H9 (cell line): ENCODE data around the gene MPC1.

DNA sequence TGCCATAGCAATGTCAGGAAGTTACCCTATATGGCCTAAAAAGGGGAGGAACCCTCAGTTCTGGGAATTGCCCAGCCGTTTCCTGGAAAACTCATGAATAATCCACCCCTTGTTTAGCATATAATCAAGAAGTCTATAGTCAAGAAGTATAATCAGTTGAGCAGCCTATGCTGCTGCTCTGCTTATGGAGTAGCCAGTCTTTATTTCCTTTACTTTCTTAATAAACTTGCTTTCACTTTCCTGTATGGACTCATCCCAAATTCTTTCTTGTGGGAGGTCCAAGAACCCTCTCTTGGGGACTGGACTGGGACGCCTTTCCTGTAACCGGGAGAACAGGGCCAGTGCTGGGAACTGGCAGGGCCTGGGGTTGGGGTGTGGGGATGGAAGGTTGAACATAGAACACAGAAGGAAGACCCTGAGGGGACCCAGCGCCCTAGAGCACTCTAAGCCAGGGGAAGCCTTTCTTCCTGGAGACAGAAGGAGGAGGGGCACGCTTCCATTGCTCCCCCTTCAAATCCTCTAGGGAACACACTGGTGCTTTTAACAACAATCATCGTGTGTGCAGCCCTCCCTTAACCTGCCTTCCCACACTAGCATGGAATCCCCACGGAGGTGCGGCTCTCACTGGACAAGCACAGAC, 526.8 kb downstream of the QKI start:
- PRO-cap, result no peak

DNA sequence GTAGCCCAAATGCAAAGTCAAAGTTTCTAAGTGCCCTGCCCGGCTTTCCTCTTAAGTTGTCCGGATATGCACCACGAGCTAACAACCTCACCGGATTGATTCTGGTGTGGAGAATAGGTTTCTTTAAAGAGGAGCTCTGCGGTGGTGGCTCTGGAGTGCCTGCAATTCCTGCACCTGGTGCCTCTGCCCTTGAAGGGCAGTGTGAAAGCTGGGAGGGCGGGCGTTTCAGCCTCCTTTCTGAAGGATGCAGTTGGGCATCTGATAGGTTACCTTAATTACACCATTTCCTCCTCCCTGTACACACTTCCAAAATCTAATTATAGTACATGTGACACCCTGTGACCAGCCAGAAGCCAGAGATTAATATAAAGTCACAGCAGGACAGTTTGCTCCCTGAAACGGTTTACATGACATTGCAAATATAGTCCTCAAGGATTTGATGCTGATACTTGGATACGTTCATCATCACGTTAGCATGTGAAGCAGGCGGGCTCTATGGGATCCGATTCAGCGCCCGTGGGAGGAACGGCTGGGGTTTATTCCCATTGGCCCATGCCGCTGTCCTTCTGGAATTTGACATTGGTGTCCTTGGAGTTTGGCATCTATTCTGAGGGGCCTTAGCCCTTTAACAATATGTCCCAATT, 548.1 kb downstream of the QKI start:
- PRO-cap, result no peak

GRCh38 chr6:163985779-163986183, 571.3 kb downstream of the QKI start:
- PRO-cap, result no peak

DNA sequence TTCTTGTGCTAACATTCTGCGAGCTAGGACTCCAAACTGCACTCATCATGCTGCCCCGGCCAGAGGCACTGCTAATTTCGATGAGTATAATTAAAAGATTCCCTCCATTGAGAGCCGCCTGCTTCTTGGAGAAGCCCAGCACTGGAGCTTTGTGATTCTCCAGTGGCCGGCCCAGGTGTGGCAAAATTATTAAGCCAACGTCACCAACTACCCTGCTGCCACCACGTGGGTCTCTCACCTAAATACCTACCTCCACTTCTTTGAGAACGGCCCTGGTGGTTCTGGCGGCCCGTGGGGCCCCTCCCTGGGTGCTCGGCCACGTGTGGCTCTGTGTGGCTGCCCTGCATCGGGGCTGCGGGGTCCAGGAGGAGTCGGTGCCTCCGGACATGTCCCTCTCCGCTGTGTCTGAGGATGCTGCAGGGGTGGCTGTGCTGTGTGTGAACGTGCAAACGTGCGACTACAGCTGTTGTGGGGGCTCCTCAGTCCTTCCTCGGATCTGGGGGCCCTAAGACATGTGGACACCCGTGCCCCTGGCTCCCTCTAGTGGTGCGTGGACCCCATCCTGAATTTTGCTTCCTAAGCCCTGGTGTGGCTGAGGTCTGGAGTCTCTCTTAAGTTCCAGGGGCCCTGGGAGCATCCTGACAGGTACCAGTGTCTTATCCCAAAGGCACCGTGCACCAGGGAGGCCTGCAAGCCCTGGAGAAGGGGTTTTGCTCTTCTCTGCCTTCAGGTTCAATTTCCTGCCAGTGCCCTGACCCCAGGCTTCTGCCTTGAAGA, 691.8 kb downstream of the QKI start:
- PRO-cap, result no peak

- PRO-cap, result no peak
Measured at GRCh38 chr6:164107559-164108102, 693.1 kb downstream of the QKI start.

- PRO-cap, result no peak
Measured at GRCh38 chr6:164337483-164338675, 923.4 kb downstream of the QKI start.

- PRO-cap, result no peak
Measured at GRCh38 chr6:164345871-164346386, 931.4 kb downstream of the QKI start.

- PRO-cap, result no peak
Measured at GRCh38 chr6:164826663-164827228, 482.7 kb downstream of the C6orf118 start.

DNA sequence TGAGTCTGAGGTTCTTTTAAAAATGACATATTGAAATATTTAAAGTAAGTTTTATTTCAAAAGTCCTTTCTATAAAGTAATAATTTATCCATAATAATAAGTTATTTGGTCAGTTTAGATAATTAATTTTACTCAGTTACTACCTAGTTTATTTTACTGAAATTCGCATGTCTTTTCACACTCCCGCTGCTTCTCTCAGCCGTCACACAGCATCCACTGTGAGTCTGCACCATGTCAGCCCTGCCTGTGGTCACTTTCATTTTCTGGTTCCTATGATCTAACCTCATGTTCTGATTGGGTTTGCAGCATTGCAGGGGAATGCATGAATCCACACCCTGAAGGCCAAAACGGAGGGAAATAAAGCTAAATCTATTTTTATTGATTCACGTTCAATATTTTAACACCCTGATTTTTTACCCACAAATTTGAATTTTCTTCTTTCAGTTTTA, 47.4 kb downstream of the PDE10A start:
- PRO-cap, result no peak

DNA sequence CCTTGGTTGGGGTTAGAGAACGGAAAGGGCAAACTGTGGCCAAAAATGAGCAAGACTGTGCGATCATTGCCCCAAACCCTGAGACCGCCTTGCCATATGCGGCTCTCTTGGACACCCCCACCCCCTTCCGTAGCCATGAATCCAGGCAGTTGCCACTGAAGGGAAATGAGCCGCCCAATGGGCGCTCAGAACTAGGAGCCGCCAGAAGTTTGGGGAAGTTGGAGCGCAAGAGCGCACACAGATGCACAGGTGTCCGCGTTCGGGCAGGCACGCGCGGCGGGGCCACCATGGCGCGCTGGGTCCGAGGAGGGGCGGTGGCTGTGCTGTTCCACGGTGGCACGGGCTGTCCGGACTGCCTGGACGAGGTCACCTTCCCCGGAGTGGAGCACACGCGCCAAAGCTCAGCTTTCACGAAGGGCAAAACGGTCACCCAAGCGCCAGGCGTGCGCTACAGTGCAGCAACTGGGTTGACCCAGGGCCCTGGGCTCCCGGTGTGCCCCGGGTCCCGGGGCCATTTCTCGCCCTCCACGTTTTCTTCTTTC, 765 bp upstream of the PDE10A start:
- PRO-cap, result no peak

- PRO-cap, result no peak
Measured at GRCh38 chr6:165752860-165753125, 89.8 kb upstream of the PDE10A start.

- PRO-cap, result unidirectional peak, minus-strand start at chr6:165885344
Measured at GRCh38 chr6:165885247-165885552, 222.2 kb upstream of the PDE10A start.

DNA sequence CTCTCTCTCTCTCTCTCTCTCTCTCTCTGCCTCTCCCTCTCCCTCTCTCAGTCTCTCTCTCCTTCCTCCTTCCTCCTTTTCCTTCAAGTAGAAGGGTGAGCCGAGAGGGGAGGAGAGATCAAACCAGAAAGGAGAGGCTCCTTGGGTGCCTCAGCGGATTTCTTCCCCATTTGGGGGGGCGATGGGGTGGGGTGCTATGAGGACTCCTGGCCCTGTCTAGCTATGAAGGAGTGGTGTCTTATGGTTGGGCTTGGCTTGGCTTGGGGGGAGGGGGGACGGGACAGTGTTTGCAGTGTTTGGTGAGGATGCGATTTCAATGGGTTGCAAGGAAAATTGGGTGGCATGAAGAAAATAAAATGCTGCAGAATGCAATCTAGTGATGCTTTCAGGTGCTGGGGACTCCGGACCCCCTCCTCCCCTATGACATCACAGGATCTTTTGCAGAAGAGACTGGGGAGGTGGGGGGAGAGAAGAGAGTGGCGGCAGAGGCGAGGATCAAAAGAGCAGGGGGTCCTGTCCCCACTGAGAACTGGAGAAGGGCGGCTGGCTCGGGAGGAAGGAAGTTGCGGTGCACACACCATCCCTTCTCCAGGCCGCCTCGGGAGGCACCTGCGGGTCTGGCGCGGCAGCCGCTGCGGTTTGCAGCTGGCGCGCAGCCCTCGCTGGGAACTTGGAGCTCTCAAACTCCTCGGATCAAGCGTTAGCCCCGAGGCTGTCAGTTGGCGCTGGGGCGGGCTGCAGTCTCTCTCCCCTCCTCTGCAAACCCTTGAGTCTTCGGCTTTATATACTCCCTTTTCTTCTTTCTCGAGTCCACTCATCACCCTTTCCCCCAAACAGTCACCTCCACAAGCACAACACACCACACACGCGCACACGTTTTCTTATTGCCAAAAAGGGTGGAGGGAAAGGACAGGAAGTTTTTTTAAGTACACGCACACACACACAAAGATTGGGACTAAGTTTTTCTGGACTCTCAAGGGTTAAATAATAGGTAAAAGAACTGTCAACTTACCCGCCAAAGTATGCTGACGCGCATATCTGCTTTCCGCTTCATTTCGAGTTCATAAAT, 180.8 kb downstream of the TBXT start:
- PRO-cap, result no peak

GRCh38 chr6:166379906-166380263, 2.9 kb downstream of the MPC1 start:
- PRO-cap, result no peak

- PRO-cap, result bidirectional peak, plus-strand start at chr6:166383178, minus-strand start at chr6:166382937
Measured at GRCh38 chr6:166382538-166383049, at the start of gene MPC1. MPC1 (minus strand) TSS chr6:166382940.

DNA sequence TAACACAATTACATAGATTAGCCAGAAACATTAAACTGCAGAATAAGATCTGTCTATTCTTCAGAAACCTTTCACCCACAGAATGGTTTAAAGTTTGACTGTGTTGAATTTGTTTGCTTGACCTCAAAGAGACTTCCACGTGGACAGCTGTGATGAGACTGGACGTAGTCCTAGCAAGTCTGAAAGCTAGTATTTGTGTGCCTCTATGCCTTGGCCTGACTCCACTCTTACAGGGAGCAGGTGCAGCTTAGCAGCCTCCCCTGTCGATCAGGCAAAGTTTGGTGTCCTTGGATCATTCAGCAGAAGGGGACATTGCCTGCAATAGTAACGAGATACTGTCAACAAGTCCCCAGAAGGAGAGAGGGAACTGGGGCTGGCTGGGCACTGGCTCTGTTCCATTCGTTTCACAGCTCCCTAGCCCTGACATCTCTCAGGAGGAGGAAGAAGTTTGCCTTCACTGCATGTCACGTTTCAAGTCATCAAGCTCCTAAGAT, 11.8 kb upstream of the MPC1 start:
- PRO-cap, result no peak

- PRO-cap, result no peak
Measured at GRCh38 chr6:166441090-166441754, 58.5 kb upstream of the MPC1 start.

- PRO-cap, result no peak
Measured at GRCh38 chr6:166470547-166470847, 87.8 kb upstream of the MPC1 start.

GRCh38 chr6:166478758-166479570, 96.2 kb upstream of the MPC1 start:
- PRO-cap, result no peak

DNA sequence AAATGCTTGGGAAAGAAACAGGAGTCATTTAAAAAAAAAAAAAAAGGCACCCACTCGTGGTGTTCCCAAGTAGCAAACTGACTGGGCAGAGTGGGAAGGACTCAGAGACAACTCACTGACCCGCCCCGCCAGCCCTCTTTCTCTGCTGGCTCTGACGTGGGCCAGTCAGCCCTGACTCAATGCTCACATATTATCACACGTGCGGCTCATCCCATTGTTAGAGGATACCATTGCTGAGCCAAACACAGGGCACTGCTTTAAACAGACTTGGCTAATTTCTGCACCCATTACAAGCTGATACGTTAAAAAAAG, 33.0 kb downstream of the RAMACL start:
- PRO-cap, result no peak